Metanephros (tissue), 2 donors: ENCODE results near the genes CWC22 and ITGA4.

DNA sequence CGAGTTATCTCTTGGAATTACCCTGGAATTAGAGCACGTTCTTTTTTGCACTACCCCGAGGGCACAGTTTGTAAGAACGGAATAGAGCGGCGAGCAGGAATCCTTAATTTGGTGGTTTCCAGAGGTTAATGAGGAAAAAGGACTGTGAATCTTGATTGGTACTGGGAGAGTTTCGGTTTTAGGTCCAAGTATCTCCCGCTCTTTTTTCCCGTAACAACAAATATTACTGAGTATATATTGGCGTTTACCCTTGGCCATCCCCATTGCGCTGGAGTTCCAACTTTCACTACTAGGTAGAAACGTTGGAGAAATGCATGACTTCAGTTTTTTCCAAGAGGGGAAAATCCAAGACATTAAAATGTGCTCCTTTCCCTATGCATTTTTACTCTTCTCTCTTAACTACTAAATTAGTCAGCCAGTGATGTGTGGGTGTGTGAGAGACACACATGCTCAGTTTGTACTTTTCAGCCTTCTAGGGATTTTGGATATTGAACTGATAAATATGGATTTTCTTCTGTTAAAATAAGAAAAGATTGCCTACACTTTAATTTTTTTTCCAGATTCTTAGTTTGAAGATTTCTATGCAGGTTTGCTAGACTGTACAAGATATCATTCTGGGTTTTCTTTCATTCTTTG lies 811 bp upstream of the TTC30B start:
- RAMPAGE, long total RNA, result no peak

DNA sequence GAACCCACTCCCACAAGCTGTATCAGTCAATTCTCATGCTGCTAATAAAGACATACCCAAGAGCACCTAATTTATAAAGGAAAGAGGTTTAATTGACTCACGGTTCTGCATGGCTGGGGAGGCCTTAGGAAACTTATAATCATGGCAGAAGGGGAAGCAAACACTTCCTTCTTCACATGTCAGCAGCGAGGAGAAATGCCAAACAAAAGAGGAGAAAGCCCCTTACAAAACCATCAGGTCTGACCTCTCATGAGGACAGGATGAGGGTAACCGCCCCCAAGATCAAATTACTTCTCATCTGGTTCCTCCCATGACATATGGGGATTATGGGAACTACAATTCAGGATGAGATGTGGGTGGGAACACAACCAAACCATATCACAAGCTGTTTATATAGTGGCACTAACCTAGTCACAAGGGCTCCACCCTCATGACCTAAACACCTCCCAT lies 109.9 kb downstream of the OSBPL6 start:
- RAMPAGE, long total RNA, result no peak

- RAMPAGE, long total RNA, result no peak
Measured at GRCh38 chr2:178481608-178481825, 1.3 kb downstream of the PLEKHA3 start.

DNA sequence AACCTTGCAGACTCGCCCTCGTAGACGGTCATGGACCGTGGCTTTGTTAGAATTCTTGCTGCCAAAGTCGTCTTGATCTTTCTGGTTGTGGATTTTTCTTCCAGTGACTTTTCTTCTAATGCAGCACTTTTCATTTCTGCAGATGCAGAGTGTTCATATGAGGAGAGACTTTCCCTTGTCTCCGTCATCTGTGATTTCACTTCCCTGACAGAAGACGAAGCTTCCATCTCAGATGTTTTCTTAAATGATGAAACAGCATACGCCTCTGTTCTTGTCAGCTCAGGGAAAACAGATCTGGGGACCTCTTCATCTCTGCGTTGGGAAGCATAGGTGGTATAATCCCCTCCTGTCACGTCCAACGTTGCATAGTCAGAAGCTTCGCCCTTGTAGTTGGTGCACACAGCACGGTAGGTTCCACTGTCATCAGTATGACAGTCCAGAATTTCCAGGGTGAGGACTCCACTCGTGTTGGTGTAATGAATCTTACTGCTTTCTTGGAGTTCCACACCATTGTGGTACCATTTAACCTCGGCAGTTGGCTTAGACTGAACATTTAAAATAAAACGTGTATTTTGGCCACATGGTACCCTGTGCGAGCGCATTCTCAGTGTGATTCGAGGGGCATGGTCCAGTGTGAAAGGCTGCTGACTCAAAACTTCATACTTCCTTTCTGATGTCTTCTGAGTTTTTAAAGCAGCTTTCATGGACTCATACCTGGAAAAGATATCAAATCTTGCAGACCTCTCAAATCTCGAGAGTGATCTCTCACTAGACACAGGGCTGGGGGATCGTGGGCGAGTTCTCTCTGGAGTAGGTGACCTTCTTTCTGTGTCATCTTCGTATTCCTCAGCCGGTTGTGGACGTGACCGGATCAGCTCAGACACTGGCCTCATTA lies 51.2 kb downstream of the PLEKHA3 start:
- RAMPAGE, long total RNA, result no peak

DNA sequence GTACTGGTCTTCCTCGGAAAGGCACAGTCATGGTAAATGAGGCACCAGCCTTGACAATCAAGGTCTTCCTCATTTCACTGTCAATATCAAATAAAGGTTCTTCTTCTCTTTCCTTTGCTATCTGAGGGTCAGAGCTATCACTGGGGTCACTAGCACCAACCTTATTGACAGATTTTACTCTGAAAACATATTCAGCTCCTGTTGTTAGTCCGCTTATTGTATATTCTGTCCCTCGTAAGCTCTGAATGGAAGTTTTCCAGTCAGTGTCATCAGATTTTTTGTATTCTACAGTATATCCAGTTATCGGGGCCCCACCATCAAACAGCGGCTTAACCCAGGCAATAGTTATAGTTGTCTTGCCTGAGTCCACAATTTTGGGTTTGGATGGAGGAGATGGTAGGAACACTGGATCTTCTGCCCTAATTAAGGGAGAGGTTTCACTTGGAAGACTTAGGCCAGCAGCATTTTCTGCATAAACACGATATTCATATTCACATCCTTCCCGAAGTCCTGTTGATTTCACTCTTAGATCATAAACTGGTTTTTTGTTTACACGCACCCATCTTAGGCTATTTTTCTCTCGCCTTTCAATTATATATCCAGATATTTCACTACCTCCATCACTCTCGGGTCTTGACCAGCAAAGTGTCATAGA lies 79.7 kb downstream of the PLEKHA3 start:
- RAMPAGE, long total RNA, result no peak

DNA sequence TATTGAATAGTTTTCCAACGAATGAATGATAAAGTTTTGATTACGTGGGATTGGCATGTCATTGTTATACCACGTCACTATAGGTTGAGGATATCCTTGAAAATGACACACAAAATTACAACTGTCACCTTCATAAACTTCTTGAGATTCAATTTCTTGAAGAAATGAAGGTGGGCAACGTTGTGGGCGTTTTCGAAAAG lies 56.9 kb downstream of the TTN start:
- RAMPAGE, long total RNA, result no peak

DNA sequence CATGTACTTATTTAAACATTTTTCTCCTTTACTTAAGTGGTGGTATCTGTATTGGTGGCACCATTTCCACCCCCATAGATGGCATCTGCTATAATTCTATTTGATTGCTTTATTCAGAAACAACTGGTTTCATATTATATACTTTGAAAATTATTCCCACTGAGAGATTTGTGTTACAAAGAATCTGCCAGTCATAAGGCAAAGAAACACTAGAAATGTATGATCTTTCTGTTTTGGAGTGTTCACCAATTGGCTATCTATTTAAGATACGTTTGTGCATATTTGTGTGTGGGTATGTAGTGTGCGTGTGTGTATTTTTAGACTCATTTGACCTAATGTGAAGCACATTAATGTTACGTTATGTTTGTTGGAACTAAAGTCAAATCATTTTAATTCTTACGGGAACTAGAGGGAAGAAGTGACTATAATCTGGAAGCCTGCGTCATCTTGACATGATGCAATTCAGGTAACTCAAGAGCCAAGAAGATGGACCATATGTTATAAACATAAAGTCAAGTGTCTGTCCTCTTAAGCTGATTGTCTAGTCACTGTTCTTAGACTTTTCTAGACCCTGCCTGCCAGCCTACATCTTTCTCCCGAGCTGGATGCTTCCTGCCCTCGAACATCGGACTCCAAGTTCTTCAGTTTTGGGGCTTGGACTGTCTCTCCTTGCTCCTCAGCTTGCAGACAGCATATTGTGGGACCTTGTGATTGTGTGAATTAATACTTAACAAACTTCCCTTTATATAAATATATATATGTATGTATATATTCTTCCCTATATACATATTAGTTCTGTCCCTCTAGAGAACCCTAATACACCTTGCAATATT lies 1.6 kb upstream of the TTN start:
- RAMPAGE, long total RNA, result no peak

DNA sequence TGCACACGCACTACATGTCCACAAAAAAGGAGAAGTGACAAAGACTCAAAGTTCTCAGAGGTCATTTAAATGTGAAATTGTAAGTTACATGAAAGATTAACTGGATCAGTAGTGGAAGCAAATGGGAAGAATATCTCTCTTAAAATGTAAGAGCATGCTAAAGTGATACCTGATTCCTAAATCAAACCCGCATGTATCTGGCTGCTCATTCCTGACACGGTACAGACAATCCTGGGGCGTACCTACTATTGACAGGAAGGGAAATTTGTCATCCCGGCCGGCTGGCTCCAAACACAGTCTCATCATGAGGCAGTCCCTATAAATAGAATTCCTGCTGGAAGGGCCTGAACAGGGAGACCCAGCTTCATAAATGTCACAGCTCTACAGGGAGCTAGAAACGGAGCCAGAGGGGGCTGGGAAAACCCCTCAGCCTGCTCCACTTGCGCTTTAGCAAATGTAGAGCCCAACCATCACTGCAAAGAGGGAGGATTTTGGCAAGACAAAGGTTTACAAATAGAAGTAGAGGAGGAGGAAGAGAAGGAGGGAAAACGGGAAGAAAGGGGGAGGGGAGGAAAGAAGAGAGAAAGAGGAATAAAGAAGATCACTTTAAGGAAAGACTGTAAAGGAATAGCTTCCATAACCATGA lies 56.6 kb upstream of the TTN start:
- RAMPAGE, long total RNA, result no peak

DNA sequence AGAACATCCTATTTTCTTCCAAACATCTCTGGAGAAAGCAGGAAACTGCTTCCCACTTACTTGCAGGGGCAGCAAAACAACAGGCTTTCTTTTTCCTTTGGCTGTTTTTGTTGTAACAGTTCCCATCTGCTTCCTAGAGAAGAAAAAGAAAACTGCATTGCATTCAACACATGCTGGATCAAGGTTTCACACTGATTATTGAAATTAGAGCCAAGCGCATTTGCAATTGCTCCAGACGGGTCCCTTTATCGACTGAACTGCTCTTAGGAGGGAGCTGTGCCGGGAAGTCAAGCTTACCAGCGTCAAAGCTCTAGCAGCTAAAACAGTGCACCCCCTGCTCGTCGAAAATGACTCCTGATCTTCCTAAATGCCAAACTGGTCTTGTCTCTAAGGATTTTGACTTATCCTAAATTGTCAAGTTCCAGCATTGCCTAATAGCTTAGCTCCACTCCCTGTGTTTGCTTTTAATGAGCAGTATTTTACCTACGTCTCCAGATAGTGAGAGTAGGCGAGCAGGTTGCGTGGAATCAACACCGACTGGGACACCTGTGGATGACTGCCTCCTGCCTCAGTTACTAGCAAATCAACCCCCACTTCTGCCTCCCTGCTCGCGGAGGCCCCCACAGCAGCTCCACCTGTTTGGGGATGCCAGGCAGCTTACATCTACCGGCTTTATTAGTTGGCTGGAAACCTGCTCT lies 164.1 kb upstream of the SESTD1 start:
- RAMPAGE, long total RNA, result no peak

GRCh38 chr2:179574223-179575437 lies 286.8 kb downstream of the ZNF385B start:
- RAMPAGE, long total RNA, result no peak

DNA sequence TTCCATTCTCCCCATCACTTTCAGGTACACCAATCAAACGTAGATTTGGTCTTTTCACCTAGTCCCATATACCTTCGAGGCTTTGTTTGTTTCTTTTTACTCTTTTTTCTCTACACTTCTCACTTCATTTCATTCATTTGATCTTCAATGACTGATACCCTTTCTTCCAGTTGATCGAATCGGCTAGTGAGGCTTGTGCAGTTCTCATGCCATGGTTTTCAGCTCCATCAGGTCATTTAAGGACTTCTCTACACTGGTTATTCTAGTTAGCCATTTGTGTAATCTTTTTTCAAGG lies 104.9 kb downstream of the ZNF385B start:
- RAMPAGE, long total RNA, result no peak

- RAMPAGE, long total RNA, result no peak
Measured at GRCh38 chr2:179981334-179982054, 25.6 kb downstream of the CWC22 start.

DNA sequence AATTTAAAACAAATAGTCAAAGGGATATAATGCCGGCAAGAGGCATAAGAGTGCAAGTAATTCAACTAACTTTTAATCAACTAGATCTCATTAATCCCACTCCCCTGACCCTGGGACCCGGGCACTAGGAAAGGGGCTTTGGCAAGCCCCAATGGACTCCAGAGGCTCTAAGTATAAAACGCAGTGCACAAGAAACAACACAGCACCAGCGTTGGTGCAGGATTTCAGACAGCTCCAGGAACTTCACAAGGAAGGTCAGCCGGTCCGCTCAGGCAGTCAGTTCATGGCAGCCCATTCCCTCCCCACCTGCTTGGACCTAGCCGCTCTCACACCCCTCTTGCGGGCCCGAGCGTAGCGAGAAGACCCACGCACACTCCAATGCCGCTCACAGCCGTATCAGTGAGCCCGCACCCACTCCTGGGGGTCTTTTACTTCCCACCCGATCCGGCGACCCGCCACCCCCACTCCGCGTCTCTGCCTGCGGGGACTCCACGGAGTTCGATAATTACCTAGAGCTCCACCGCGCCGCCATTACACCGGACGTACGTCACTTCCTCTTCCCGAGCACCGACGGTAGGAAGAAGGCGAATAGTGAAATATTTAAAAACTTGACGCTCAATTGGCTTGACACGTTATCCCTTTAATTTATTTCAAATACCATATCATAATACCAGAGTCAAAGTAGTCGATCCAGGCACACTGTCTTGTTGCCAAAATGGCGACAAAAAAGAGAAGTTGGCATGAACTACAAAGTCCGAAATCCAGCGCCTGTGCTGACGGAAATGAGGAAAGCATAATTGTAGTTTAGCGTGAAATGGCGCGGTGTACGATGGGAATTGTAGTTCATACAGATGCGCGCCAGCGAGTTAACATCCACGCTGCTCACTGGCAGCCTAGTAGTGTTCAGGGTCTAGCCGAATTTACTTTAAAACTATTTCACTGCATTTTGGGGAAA lies at the start of gene CWC22:
Gene CWC22 (minus strand): TSS at position 737 of the 955 bp plus-strand sequence.
- RAMPAGE, long total RNA, result no peak

DNA sequence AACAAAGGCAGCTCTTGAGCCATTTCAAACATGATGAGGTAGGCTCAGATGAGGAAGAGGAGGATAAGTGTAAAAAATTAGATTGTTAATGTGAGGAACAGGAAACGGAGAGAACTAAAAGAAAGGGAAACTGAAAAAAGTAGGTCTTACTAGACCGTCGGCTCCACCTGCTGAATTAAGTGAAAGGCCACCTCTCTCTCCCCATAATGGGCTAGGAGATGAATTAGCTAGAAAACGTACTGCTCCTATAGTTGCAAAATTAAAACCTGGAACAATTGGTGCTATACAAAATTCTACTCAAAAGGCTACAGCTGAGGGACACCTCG lies 50.2 kb upstream of the CWC22 start:
- RAMPAGE, long total RNA, result no peak

DNA sequence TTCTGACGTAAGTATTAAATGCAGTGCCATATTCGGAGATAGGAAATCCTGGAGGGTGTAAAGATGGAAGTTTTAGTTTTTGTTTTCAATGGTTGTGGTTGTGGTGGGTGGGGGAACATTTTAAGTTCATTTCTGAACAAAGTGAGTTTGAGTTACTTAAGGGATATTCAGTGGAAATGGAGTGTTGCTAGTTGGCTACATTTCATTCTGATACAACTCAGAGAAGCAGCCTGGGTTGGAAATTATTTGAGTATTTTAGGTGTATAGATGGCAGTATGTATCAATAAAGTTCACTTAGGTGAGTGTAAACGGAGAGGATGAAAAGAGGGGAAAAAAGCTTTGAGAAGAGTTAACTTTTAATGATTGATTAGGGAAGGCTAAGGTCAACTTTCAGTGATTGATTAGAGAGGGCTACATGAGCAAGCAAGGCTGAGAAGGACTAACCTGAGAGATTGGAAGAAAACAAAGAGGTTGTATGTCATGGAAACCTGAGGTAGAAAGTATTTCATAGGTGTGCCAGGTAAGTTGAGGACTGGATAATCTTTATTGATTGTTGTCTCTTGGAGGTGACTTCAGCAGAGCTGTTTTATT lies 33.8 kb downstream of the UBE2E3 start:
- RAMPAGE, long total RNA, result no peak

DNA sequence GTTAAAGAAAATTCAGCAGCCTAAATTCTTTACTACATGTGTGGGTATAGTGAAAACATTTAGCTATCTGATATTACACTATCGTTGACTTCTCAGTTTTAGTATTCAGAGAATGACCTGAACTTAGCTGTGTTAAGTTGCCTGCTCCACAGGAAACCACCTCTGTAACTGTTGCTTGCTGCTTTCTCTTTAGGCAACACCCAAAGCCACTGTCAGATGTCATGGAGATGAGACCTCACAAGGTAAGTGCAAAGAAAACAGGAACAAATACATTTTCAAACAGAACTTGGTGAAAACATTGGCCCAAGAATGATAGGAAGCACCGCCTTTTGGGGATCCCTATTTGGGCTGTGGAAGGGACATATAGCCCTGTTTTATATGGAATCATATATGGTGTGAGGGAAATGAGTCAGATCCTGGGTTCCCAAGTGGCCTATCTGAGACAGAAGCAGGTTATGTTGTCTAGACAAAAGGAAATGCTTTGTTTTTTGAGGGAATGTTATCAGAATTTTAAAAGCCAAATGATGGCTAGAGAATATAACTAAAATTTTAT lies 143.4 kb downstream of the UBE2E3 start:
- RAMPAGE, long total RNA, result no peak

GRCh38 chr2:181306660-181307258 lies 150.4 kb upstream of the ITGA4 start:
- RAMPAGE, long total RNA, result no peak

- RAMPAGE, long total RNA, result no peak
Measured at GRCh38 chr2:181309679-181310060, 147.5 kb upstream of the ITGA4 start.

DNA sequence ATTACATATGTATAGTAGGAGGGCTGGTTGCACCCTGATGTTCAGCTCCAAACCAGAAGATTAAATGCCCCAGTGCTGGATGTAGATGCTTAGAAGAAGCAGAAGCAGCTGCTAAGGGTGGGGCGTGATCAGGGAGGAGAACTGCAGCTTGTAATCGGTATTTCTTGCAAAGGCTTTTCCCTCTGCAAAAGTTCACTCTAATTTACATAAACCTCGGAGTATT lies 145.3 kb upstream of the ITGA4 start:
- RAMPAGE, long total RNA, result no peak

- RAMPAGE, long total RNA, result no peak
Measured at GRCh38 chr2:181456619-181457725, at the start of gene ITGA4. TSS of gene ITGA4 (plus strand) at chr2:181457386.